Breast (tissue), 4 donors: ENCODE data around the gene HUS1.

GRCh38 chr7:47587297-47587906, 5.5 kb upstream of the TNS3 start:
- PRO-cap, 3 experiments, result no peak in any of the 3 experiments
- RRBS, result no CpG with 5 or more reads among the region's 9 CpGs

- PRO-cap, 3 experiments, result no peak in any of the 3 experiments
- RRBS, result no CpG with 5 or more reads among the region's 7 CpGs
These were observed 18.8 kb upstream of the TNS3 start for GRCh38 chr7:47600633-47601184.

DNA sequence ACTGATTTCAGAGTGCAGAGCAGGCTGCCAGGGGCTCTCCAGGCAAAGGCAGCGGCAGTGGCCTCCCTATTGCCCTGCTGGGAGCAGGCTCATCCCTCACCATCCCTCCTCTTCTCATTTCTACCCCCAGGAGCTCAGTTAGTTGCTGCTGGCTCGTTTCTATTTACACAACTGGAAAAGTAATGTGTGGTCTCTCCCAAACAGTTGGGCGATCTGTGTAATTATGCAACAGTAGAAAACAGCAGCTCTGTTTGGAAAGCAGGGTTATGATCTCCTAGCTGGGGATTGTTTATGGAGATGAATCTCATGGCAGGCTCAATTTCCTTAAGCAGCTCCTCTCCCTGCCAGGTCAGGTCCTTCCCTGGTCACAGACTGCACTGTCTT, 28.7 kb upstream of the TNS3 start:
- PRO-cap, 3 experiments, result no peak in any of the 3 experiments
- RRBS, result no CpG with 5 or more reads among the region's 3 CpGs

DNA sequence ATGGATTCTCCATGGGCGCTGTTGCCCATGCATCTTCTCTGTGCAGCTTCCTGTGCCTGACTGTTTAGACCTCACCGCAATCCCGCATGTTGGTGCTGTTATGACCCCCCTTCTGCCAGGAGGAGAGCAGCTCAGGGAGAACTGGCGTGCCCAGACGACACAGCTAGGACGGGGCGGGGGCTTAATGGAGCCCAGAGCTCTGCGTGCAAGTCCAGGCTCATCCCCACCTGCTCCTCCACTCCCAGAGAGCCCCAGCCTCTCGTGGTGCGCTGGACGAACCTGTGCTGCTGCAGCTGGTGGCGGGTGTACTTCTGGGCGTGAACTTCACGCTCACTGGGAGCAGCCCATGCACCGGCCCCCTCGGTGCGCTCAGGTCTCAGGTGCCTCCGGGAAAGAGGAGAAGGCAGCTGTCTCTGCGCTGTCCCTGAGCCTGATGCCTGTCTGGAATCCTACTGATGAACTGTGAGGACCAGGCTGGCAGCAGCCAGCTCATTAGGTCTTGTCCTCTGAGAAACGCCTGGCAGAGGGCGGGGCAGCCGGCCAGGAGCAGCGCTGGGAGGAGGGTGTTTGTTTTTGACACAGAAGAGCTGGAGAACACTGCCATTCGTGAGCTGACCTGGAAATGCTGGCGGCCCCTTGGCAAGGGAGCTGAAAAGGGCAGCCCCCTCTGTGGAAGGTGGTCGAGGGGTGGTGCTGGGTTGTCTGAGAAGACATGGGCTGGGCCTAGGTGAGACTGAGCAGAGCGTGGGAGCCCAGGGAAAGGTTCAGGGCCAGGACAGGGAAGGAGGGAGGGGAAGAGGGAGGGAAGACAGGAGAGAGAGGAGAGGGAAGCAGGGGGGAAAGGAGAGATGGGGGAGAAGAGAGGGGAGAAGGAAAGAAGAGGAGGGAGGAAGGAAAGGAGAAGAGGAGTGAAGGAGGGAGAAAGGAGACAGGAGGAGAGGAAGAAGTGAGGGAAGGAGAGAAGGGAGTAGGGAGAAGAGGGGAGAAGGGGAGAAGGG, 53.3 kb upstream of the TNS3 start:
- PRO-cap, 3 experiments, result peak in 3 of 3 experiments; most common plus-strand start position 603 of the sequence (in 3)
- RRBS, result no CpG with 5 or more reads among the region's 27 CpGs

DNA sequence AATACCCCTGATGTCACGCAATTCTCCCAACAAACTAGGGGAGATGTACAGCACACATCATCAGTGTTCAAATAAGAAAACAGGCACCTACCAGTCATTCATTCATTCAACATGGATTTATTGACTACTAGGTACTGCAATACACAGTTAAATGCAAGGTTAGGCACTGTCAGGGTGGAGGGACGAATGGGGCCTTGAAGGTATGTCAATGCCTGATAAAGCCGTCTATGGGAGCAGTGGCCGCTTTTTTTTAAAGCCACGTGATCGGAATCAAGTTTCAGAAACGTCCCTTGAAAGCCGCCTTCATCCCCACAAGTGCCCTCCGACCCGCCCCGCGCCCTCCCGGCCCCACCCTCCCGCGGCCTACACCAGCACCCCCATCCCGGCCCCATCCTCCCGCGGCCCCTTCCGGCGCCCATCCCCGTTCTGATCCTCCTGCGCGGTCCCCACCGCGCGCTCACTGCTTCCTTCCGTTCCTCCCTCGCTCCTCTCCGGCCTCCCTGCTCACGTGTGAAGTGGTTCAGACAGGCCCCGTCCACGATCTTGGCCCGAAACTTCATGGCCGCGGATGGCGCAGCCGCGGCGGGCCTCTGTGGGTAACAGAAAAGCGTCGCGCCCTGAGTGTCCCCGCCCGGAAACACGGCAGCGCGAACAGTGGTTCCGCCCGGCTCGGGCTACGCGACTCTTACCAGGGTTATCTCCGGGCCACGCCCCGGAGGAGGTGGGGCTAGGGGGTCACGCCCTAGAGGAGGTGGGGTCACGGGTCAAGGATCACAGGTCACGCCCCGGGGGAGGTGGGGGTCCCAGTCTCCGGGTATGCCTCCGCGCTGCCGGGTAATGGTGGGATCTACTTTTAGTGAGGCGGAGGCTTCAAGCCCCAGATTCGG, at the start of gene HUS1:
Gene HUS1 (minus strand): TSS at position 656 of the 887 bp plus-strand sequence.
- PRO-cap, 3 experiments, result peak in 3 of 3 experiments; most common plus-strand start position 817 of the sequence (in 1); most common minus-strand start position 570 of the sequence (in 3)
- RRBS, result 2% methylated on average over 21 of the region's 65 CpGs

GRCh38 chr7:48104899-48106004, 16.2 kb downstream of the UPP1 start:
- PRO-cap, 3 experiments, result no peak in any of the 3 experiments
- RRBS, result no CpG with 5 or more reads among the region's 11 CpGs

- PRO-cap, 3 experiments, result no peak in any of the 3 experiments
- RRBS, result no CpG with 5 or more reads among the region's 13 CpGs
These were observed 107.6 kb upstream of the VWC2 start for GRCh38 chr7:49665742-49666322.

- PRO-cap, 3 experiments, result no peak in any of the 3 experiments
- RRBS, result no CpG with 5 or more reads among the region's 3 CpGs
These were observed 498 bp downstream of the ZPBP start for GRCh38 chr7:50092636-50092860.

- PRO-cap, 3 experiments, result no peak in any of the 3 experiments
- RRBS, result no CpG with 5 or more reads among the region's 6 CpGs
These were observed 100.0 kb upstream of the IKZF1 start for GRCh38 chr7:50204406-50205077.

- PRO-cap, 3 experiments, result no peak in any of the 3 experiments
- RRBS, result no CpG with 5 or more reads among the region's 6 CpGs
These were observed 26.3 kb downstream of the IKZF1 start for GRCh38 chr7:50330599-50331390.

DNA sequence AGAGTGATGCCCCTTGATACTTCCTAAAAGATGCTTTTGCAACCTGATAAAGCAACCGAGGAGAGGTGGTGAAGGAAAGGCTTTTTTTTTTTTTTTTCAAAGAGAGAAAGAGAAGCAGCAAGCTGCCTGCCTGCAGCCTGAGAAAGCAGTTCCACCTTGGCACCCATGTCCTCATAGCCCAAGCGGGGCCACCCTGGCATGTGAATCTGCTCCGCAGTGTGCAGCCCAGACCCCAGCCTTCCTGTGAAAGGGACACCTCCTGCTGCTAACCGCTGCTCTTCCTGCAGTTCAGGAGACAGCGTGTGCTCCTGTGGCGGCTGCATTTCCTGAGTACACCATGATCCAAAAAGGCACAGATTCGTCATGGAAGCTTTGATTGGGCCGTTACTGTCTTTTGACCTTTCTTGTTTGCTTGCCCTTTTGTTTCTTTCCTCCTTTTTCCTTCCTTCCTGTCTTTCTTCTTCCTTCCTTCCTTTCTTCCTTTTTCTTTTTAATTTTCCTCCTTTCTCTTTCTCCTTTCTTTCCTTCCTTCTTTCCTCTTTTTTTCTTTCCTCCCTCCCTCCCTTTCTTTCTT, 38.1 kb downstream of the IKZF1 start:
- PRO-cap, 3 experiments, result no peak in any of the 3 experiments
- RRBS, result no CpG with 5 or more reads among the region's 8 CpGs

DNA sequence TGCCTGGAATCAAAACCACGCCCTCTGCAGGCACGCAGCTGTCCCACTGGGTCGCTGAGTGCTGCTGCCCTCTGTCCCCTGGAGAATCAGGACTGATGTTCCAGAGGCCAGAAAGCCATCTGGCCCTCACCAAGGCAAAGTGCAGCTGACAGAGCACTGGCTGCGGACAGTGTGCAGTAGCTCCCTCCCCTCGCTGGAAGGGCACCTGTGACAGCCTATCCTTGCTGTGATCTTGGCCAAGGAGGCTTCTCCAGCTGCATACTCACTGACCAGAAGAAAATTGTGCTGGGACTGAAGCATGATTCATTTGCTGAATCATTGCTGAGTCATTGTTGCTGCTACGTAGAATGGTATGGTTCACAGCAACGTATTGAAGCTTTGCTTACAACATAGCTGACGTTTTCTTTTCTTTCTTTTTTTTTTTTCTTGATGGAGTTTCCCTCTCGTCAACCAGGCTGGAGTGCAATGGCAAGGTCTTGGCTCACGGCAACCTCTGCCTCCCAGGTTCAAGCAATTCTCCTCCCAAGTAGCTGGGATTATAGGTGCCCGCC, 30.4 kb downstream of the DDC start:
- PRO-cap, 3 experiments, result no peak in any of the 3 experiments
- RRBS, result no CpG with 5 or more reads among the region's 11 CpGs

GRCh38 chr7:50614715-50615100, 49.5 kb upstream of the DDC start:
- PRO-cap, 3 experiments, result no peak in any of the 3 experiments
- RRBS, result no CpG with 5 or more reads among the region's 11 CpGs

- PRO-cap, 3 experiments, result no peak in any of the 3 experiments
- RRBS, result 18% methylated on average over 9 of the region's 40 CpGs
These were observed 740 bp downstream of the GRB10 start for GRCh38 chr7:50781941-50782371.

DNA sequence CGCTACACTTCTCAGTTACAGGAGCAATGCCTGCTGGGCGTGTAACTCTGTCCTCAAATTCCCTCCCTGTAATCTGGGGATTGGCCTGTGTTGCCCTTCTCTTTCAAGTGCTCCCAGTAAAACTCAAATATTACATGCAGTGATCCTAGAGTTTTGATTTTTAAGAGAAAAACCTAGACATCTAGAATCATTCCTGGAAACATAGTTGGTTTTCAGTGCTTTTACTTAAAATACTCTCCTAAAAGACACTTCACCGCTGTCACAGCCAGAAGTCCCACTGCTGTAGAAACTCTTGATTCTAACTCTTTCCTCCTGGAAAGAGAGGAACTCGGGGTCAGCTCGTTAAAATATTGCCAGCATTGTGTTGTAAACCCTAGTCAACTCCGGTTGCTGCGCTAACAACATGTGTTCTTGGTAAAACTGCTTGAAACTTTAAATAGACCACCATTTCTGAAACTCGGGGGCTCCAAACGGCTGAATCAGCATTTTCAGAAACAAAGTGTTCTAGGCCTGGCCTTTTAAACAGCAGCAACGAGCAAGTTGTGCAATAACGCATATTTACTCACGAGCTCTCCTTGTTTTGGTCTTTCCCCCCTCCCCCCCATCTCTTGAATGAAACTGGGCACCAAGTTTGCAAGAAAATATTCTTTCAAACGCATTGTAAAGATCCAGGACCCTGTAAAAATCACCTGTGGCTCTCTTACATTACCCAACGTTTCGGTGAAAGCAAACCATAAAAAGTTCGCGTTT, 9.1 kb upstream of the GRB10 start:
- PRO-cap, 3 experiments, result no peak in any of the 3 experiments
- RRBS, result no CpG with 5 or more reads among the region's 17 CpGs

GRCh38 chr7:50962955-50963376, 180.3 kb upstream of the GRB10 start:
- PRO-cap, 3 experiments, result no peak in any of the 3 experiments
- RRBS, result no CpG with 5 or more reads among the region's 4 CpGs

DNA sequence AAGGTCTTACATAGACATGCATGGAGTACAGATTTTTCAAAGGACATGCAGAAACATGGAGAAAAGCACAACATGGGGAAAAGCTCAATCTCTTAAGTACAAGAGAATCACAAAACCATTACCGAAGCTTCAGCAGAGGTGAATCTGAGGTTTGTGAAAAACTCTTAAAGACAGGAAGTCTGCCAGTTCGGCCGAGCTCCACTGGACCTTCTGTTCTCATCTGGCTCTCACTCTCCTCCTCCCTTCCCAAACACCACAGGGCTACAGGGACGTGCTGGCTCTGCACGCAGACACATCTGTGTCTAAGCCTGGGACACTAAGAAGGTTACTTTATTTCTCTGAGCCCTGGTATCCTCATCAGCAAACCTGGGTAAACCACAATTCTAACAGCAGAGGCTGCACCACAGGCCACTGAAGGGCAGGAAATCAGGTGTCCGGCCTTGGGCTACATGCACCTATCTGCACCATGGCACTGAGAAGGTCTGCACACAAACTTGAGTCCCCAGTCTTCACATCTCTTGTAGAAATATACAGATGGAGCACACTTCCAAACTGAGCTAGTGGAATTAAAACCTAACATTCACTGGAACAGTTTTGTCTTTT, 133.8 kb downstream of the COBL start:
- PRO-cap, 3 experiments, result no peak in any of the 3 experiments
- RRBS, result no CpG with 5 or more reads among the region's 6 CpGs

DNA sequence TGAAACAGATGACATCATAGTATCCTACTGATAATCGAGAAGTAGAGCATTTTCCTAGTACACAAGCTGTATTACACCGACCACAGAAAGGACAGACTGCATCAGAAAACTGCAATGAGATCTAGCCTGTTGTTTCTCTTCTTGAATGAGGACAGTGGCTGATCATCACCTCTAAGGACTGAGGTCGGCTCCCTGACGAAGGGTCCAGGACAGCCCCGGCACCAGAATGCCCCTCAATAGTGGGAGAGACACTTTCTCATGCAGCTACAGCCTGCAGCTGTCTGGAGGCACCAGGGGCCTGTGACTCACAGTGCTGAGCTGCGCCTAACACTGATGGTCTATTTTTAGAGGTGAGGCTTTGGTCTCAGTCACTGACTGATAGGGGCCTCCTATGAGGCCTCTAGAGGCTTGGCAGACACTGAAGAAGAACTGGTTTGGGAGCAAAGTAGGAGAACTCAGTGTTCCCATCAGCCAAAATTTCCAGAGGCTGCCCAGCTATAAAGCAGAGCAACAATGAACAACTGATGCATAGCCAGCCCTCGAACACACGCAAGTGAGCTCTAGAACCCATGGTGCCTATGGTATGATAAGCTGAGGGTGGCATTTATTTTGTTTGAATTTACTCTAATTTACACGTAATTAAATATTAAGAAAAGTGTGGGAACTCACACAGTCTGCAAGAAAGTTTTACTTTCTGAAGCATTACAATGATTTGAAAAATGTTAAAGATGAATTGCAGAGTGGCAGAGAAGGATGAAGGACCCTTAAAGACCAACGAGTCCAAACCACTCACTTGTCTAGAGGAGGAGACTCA, 130.0 kb downstream of the COBL start:
- PRO-cap, 3 experiments, result no peak in any of the 3 experiments
- RRBS, result no CpG with 5 or more reads among the region's 10 CpGs

GRCh38 chr7:54544658-54545513, 2.7 kb downstream of the VSTM2A start:
- PRO-cap, 3 experiments, result no peak in any of the 3 experiments
- RRBS, result 4% methylated on average over 20 of the region's 43 CpGs

GRCh38 chr7:54888205-54889136, 129.5 kb upstream of the SEC61G start:
- PRO-cap, 3 experiments, result no peak in any of the 3 experiments
- RRBS, result no CpG with 5 or more reads among the region's 38 CpGs